Ureter (tissue), 1 donor: ENCODE measurements around the genes CABP7 and ZMAT5.

DNA sequence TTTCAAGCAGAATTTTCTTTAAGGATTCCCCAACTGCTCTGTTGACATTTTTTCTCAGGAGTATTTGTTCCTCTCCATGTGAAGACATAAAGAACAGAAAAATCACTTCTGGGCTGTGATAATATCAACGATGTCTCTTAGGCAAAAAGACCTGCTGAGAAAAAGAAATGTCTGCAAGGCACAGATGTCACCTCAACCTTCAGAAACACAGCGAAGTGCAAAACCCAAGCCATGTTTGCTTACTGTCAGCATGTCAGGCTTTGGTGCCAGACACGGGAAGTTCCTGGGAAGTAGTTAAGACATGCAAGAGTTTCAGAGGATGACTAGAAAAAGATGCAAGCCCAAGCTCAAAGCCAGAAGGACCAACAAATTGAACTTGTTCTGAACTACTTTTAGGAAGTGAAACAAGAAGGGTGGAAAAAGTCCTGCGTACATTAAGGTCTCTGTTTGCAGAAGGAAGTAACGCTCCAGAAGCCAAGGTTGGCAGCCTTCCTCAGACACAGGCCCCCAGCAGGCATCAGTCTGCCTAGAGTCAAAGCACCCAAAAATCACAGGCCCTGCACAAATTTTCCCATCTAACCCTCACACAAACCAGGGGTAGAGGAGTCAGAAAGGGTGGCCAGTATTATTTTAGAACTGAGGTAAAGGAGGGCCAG is 2.7 kb downstream of the AP1B1 start:
- PRO-cap: no peak

GRCh38 chr22:29678012-29678430 is 41.8 kb upstream of the CABP7 start:
- PRO-cap: no peak

DNA sequence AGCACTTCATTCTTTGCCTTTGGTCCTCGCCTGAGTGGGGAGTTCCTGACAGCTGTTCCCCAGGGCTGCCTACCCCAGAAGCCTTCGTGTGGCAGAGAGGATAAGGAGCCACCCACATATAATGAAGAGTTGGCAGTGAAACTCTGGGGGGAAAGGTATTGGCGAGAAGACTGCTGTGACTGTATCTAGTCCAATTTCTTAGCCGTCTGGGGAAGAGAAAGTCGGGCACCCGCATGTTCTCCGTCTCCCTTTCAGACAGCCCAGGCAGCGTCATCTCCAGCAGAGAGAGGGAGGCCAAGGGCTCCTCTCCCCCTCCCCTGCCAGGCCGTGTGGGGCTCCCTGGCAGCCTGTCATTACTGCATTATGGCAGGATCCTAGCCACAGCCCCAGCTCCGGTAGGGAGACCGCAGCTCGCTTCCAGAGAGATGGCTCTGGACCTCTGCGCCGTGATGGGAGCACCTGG is 19.3 kb upstream of the CABP7 start:
- PRO-cap: no peak

- PRO-cap: no peak
These were observed at the start of gene CABP7 for GRCh38 chr22:29719778-29720298. Gene CABP7, plus strand, starts transcription at chr22:29720003.

- PRO-cap: bidirectional peak, plus-strand start at chr22:29767371, minus-strand start at chr22:29767007
These were observed at the start of gene ZMAT5 for GRCh38 chr22:29766240-29767151. Gene ZMAT5, minus strand, starts transcription at chr22:29767007.

DNA sequence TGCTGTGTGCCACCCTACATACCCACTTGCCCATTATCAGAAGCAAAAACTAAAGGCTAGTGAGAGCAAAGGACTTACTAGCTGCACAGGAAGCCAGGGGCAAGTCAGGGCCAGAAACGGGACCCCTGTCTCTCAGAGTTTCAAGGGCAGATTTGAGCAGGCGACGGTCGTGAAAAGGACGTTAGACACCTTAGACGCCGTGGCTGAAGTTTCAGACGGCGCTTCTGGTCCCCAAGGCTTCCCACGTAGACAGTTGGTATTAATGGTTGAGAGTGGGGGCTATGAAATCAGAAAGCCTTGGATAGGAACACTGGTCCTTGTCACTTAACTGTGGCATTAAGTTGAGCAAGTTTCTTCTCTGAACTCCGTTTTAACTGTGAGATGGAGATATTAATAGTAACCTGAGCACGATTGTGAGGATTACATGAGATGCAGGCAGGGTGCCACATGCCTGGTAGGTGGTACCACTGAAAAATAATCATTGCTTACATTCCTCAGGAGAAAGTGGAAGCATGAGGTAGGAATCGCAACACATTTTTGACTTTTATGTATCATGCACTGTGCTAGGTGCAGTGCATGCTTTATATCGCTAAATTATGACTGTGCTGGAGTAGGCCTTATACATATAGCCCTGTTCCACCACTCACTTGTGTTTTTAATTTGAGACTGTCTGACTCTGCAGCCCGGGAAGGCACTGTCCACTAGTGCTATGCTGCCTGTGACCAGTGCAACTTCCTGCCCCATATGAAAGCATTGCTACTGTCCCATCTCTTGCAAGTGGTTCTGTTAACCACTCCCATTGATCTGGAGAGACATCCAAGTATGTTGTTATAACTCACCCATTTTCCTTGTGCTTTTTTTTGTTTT is 829 bp downstream of the UQCR10 start:
- PRO-cap: no peak

DNA sequence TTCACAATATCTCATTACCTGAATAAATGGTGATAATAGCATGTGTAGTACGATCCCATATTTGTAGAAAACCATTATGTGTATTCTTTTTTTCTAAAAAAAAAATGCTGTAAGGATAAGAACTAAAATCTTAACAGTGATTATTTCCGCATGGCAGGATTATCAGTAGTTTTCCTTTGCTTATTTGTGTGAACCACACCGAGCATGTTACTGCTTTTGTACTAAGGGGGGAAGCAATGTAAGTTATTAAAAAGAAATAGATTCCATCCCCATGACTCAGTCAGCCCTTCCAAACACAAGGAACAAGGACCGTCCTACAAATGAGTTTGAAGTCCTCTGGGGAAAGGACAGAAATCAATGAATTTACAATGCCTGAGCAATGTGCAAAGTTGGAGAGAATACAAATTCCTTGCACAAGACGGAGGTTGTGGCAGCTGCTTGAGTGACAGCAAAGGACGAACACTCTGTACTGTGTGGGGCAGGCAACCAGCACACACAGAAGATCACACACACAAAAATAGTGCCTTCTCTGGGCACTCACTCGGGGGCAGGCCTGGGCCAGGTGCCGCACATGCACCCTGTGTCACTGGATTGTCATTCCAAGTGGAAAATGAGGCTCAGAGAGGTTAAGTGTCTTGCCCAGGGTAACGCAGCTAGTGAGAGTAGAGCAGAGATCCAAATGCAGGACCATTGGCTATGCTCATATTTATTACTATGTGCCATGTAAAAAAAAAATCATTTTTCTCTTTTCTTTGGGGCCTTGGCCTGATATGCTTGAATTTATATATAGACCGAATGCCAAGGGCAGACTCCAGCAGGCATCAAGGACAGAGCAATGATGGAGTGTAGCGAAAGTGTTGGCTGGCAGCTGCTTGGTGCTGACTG is 11.8 kb downstream of the UQCR10 start:
- PRO-cap: no peak

GRCh38 chr22:29885347-29886024 is 2.5 kb downstream of the MTMR3 start:
- PRO-cap: no peak

- PRO-cap: no peak
These were observed 50.5 kb downstream of the LIF start for GRCh38 chr22:30195796-30196700.

DNA sequence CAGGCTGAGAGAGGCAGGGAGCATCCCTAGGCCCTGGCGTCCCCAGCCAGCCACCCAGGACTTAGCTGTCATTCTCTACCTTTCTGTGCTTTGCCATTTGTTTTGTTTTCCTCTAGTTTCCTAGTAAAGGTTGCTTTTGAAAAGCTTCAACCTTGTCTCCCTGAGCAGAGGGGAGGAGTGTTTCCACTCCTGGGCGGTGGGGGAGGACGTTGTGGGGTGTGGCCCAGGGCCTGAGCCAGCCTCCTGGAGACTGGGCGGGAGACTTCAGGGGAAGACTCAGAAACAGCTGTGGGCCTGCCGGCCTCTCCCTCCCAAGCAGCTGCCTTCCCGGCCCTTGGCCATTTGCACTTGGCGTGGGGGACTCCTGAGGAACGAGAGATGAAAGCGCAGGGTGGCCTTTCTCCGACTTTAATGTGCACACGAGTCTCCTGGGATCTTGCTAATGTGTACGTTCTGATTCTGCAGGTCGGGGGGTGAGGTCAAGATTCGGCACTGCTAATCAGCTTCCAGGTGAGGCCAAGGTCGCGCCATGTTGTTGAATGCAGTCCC is 8.0 kb downstream of the LIF start:
- PRO-cap: no peak

GRCh38 chr22:30248411-30249720 is 2.3 kb upstream of the LIF start:
- PRO-cap: no peak

DNA sequence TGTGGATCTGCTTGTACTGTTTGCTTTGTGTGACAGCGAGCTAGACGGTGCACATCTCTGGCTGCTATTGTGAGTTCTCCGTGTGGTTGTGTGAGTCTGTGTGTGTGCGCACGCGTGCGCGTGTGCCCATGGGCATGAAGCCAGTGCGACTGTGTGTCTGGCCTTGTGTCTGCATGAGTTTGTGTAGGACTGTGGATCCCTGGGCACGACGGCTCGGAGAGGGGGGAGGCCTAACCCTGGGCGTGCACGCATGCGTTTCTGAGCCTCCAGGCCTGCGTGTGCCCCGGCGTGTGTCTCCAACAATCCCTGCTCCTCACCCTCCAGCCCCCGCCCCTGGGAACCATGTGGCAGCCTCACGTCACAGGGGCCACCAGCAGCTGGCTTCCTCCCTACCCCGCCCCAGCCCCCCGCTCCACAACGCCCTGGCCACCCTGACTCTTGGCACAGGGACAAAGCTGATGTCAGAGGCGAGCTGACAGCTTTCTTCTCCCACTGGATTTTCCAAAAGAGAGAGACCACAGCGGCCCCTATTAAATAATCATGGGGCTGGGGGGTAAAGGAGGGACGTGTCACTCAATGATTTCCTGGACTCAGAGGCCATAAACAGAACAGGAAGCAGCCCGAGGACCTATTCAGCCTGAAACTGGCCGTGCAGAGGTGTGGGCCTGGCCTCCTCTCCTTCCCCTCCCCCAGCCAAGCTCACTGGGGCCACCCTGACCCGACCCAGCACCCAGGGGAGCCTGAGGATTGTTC is 6.7 kb upstream of the LIF start:
- PRO-cap: no peak

GRCh38 chr22:30255696-30257047 is 9.6 kb upstream of the LIF start:
- PRO-cap: no peak

GRCh38 chr22:30258673-30259140 is 7.9 kb downstream of the OSM start:
- PRO-cap: unidirectional peak, plus-strand start at chr22:30259042

DNA sequence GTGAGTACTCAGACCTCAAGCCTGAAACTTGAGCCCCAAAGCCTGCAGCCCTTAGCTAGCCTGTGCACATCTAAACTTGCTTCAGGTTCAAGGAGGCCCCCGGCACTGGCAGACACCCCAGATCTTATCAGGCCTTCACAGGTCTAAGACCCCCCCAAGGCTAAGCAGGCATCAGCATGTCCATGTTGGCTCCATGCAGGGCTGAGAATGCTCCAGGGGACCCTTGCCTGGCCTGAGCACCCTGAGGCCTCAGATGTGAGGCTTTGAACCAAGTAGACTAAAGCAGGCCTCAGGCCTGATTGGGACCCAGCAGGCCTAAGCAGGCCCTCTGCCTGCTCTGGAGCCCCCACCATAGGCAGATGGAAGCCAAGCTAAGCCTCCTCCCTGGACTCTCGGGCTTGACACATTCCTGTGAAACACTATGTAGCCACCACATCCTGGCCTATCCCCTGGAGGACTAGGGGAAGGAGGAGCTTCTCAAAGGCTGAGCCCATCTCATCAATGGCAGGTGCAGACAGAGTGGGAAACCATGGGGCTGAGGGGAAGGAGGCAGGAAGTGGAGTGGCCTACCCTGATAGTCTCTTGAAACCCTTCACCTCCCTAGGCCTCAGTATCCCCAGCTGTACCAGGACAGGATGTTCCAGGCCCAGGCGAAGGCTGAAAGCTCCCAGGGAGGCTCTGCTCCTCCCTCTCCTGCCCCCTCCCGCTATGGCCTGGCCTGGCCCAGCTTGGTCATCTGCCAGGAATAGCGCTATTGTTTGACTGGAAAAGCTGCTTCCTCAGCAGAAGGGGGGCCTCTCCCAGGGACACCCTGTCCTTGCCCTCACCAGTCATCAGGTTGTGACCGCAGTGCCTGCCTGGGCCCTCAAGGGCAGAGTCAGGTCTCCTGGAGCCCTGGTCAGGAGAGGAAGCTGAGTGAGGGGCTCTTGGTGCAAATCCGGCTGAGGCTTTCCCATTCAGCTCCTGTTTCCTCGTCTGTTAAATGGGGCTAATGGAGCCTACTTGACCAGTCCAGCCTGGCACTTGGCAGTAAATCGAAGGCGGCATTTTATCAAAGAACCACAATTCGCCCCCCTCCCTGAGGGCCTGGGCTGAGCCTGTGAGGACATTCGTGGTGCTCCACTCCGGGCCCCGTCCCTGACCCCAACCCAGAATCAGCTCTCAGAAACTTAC is 1.5 kb upstream of the CASTOR1 start:
- PRO-cap: bidirectional peak, plus-strand start at position 849 of the sequence, minus-strand start at position 656 of the sequence

- PRO-cap: no peak
These were observed 16.2 kb upstream of the CASTOR1 start for GRCh38 chr22:30305477-30305910.

DNA sequence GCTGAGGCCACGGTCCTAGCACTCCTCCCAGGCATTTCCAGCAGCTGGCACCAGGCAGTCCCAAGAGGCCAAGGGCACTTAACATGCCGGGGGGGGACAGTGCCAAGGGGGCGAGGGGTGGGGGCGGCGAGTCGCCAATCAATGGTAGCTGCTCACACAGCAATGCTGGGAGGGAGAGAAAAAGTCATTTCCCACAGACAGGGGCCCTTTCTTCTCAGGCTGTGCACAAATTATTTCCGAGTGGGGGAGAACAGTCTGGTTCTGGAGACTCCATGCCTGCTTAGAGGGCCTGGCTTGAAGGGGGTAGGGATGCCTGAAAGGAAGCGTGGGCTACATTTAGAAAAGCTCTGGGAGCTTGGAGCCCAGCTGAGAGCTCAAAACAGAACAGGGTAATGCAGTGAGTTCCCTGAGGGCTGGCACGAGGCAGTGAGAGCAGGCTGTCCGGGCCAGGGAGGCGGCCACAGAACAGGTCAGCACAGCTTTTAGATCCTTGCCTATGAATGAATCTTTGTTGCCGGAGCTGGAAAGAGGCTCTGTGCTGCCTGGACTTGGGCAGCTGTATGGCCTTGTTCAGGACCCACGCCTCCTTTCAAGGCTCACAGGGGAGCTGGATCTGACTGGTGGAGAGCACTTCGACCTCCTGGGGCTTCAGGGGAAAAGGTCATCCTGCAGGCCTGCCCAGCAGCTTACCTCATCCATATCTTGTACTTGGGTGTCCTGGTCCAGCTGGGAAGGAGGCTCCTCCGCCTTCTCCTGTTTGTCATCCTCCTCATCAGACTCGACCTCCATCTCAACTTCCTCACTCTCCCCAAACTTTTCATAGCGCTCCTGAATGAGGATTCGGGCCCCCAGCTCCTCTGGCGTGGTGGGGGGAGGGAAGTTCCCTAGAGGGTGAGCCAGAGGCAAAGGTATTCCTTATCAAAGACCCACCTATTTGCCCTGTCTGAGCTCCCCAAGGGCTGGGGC is 14.5 kb upstream of the TBC1D10A start:
- PRO-cap: no peak

GRCh38 chr22:30362369-30363151 is 5.8 kb downstream of the CCDC157 start:
- PRO-cap: no peak

DNA sequence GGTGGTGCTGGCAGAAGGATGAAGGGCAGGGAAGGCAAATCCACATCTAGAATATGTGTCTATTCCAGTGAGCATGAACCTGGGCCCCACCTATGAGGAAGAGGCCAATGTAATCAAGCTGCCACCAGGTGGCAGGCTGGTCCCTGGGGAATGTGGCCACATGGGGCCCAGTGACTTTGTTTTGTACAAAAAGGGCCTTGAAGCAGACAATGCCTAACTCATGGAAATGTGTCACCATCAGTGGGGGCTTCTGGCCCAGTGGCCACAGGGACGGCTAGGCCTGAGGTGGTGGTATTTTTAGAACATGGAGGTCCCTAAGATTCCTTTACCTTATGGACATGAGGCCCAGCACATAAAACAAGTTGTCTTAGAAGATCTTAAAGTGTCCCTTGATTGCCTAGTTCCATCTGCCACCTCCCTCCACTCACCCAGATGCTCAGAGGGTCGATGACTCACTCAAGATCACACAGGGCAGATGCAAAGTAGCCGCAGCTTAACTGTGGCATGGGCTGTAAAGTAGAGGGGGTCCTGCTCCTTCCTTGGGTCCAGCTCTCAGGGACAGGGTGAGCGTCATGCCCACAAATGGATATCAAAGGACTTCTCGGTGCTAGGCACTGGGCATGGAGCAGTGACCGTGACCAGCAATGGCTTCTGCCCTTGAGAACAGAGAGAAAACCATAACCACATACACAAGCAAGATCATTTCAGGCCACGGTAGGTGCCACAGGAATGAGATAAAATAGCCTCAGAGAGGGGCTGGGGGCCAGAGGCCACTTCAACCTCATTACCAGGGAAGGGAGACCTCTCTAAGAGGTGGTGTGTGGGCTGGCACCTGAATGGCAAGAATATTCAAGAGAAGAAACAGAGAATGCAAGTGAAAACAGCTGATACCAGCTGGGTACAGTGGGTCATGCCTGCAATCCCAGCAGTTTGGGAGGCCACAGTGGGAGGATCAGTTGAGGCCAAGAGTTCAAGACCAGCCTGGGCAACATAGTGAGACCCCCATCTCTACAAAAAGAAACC is 4.2 kb upstream of the RNF215 start:
- PRO-cap: no peak

- PRO-cap: no peak
These were observed 667 bp downstream of the SEC14L2 start for GRCh38 chr22:30397263-30398106.